ENCODE data around the genes DNAH6 and TRABD2A.

DNA sequence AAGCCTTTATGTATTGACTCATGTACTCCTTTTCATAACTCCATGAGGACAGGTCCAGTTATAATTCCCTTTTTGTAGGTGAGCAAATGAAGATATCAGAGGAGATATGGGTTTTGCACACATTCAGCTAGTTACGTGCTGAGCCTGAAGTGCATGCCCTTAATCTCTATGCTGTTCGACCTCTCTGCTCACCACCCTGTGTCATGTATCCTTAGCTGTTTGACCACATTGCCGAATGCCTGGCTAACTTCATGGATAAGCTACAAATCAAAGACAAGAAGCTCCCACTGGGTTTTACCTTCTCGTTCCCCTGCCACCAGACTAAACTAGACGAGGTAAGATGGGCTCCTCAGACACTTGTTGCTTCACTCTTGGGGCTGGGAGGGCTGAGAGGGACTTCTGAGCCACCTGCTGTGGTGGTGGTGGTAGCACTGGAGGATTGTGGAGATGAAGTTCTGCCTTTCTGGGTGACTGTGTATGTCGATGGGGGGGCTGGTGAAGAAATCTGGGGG lies 38.2 kb downstream of the HK2 start:
- PRO-cap, result no peak
- RAMPAGE, long total RNA, result no peak

DNA sequence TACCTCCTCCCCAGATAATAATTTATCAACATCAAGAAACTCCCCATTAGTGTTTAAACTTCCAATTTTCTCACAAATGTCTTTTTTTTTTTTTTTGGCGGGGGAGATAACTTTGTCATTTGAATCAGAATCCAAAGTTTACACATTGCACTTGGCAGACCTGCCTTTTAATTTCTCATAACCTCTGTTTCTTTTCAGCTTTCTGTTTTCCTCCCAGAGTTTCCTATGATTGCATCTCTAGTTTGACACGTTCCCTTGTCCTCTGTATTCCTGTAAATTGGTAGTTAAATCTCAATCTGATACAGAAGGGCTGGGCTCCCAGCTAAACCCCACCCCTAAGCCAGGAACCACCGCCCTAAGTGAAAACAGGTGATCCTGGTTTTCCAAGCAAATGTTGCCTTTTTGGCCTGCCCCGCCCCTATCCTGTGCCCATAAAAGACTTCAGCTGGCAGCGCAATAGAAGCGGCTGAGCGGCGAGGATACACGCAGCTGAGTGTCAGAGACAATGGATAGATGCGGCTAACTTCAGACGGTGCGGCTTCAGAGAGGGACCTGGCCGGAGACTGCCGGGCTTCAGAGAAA lies 49.9 kb upstream of the POLE4 start:
- PRO-cap, result no peak
- RAMPAGE, long total RNA, result no peak

DNA sequence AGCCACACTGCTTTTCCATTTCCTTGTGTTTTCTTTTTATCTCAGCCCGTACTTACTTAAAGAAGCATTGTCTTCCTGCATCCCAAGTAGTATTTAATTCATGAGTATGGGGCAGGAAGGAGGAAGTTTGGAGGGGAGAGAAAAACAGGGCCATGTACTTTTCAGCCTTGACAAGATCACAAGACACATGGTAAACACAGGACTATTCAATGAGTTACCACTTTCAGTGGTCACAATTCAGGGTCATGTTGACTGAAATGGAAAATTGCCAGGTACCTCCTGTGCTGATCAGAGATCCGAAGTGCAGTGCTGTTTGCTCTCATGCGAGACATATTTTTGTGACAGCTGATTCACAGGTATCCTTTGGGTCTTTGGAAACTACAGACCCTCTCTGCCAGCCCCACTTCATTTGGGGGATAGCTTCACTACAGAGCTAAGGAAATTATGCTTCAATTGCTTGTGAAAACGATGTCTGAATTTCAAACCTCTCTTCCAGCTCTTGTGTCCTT lies 44.3 kb downstream of the EVA1A start:
- PRO-cap, result no peak
- RAMPAGE, long total RNA, result no peak

- PRO-cap, result no peak
- RAMPAGE, long total RNA, result no peak
Observed at GRCh38 chr2:75612923-75613345, 33.6 kb upstream of the MRPL19 start.

DNA sequence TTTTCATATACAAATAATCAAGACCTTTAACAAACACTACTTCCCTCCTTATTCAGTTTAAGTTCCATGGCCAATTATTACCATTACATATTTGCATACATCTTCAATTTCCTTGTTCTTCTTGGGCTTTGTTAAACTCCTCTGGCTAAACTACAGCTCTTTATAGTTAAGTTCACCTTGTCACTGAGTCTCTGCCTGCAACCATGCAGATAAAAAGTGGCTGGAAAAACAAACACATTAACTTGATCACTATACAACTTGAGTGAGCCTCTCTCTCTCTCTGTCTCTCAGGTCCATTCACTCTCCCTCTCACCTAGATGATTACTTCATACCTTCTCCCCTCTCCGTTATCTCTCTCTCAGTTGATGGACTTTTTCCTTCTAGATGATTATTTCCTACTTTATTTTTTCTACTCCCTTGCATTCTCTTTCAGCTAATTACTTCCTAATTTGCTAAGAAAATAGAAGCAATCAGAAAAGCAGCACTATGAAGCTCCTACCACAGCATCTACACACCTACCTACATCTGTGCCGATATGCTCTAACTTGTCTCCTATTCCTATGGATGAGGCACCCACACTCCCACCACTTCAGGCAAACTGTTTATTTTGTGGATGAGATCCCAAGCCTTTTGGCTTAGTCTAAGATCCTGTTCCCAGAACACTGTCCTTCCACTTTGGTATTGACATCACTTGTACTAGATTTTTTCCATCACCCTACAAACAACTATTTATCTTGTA lies 30.2 kb downstream of the GCFC2 start:
- PRO-cap, result no peak
- RAMPAGE, long total RNA, result no peak

GRCh38 chr2:77090510-77091055 lies 431.6 kb downstream of the LRRTM4 start:
- PRO-cap, result no peak
- RAMPAGE, long total RNA, result no peak

- PRO-cap, result no peak
- RAMPAGE, long total RNA, result no peak
Observed at GRCh38 chr2:77592542-77593586, 70.7 kb upstream of the LRRTM4 start.

GRCh38 chr2:78992828-78993176 lies 32.7 kb upstream of the REG3G start:
- PRO-cap, result no peak
- RAMPAGE, long total RNA, result no peak

DNA sequence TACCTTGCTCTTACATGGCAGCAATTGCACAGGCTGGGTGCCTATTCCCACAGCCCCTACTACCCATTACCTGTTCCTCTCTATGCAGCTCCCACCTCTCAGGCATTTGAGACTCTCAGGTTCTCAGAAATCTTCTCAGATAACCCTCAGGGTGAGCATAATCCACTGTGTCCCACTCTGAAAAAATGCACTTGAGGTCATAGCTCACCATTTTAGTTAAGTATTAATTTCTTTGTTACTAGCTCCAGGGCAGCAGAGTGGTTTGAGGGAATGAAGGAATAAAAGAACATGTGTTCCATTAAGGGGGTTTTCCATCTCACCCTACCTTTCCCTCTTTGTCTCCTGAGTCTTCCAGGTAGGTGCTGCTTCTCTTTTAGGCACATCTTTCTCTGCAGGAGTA lies 111.0 kb upstream of the REG3A start:
- PRO-cap, result no peak
- RAMPAGE, long total RNA, result no peak

DNA sequence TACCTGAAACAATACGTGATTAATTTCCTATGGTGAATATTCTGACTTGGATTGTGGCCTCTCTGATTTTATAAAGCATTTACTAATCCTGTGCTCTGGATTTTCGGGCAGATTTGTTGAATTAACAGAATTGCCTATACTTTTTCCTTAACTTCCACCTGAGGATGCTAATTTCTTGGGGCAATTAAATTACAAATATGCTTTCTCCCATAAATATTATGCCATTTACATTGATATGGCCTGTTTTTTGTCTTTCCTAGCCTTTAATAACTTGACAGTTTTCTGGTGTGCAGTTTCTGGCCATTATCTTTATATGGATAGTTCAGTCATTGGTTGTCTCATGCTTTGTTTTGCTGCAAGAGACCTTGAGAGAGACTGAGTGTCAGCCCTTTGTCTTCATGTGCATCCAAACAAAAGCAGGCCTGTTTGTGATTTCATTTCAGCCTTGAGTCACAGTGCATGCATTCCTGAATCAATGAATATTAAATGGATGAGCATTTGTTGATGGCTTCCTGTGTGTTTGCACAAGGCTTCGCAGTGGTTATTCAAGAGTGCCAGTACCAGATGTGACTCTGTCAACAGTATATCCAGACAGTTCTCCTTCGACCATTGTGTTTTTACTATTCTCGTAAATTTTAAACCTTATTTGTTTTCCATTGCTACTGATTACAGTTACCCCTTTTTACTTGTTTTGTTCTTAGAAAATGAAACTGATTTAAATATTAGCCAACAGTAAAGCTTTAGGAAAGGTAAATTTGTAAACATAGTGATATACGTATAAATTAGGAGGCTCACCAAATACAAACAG lies 319.6 kb downstream of the CTNNA2 start:
- PRO-cap, result no peak
- RAMPAGE, long total RNA, result no peak

GRCh38 chr2:81304452-81304788 lies 999.9 kb upstream of the LRRTM1 start:
- PRO-cap, result no peak
- RAMPAGE, long total RNA, result no peak

GRCh38 chr2:81481875-81482468 lies 1177.4 kb upstream of the LRRTM1 start:
- PRO-cap, result no peak
- RAMPAGE, long total RNA, result no peak

GRCh38 chr2:82797156-82797823 lies 1661.8 kb downstream of the SUCLG1 start:
- PRO-cap, result no peak
- RAMPAGE, long total RNA, result no peak

DNA sequence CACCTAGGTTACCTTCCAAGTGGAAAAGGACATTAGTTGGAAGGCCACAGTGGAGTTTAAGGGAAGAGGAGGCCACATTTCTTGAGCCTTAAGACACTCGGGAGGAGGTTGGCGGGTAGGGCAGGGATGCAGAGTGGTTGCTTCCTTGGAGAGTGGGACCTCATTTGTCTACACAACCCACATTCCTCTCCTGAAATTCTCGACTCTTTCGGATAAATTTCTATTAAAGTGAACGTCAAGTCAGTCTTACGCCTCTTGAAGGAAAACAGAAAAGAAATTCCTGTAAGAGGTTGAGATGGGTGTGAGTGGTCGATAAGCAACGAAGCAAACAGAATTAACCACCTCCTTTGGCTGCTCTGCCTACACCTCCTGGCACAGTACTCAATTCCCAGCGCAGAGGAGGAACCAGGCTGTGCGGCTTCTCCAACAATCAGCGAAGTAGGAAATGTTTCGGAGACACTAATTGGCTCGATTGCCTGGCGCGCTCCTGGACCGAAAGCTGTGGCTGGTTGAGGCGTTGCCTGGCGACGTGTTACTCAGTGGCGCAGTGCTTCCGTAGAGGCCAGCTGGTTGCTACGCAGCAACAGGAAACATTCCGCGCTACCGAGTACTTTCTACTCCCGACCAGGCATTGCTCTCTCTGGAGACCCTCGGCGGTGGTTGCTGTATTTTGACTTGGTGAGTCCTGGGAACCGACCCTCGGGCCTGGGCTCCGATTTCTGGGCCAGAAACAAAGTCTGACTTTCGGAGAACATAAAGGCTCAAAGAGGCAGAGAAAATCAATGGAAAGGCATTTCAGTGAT lies at the start of gene DNAH6:
TSS of gene DNAH6 (plus strand) at position 593 of the 803 bp plus-strand sequence.
- PRO-cap, result no peak
- RAMPAGE, long total RNA, result no peak

GRCh38 chr2:84686900-84687359 lies 170.6 kb downstream of the DNAH6 start:
- PRO-cap, result no peak
- RAMPAGE, long total RNA, result no peak

DNA sequence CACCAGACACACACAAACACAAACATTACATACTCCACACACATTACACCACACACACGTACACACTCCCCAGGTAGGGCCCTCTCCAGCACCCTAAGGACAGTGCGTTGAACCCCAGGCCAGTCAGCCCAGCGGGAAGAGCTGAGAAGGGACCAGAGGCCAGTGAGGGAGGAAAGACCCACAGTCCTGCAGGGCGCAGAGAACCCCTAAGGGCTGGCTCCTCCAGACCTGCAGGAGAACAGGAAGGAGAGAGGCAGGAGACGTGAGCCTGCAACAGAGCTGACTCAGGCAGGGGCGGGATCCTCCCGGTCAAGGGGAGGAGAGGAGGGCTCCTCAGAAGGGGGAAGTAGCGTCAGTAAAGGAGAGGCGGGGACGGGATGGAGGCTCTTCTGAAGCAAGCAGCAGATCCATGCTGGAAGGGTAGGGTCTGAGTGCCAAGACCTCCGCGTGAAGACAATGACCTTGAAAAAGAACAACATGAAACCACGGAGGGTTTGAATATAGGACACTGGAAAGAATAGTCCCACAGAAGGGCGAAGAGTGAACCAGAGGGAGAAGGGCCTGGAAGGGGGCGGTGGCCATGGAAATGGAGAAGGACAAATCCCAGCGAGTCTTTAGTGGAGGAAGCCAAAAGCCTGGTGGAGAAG lies 50.8 kb downstream of the TRABD2A start:
- PRO-cap, result no peak
- RAMPAGE, long total RNA, result no peak

DNA sequence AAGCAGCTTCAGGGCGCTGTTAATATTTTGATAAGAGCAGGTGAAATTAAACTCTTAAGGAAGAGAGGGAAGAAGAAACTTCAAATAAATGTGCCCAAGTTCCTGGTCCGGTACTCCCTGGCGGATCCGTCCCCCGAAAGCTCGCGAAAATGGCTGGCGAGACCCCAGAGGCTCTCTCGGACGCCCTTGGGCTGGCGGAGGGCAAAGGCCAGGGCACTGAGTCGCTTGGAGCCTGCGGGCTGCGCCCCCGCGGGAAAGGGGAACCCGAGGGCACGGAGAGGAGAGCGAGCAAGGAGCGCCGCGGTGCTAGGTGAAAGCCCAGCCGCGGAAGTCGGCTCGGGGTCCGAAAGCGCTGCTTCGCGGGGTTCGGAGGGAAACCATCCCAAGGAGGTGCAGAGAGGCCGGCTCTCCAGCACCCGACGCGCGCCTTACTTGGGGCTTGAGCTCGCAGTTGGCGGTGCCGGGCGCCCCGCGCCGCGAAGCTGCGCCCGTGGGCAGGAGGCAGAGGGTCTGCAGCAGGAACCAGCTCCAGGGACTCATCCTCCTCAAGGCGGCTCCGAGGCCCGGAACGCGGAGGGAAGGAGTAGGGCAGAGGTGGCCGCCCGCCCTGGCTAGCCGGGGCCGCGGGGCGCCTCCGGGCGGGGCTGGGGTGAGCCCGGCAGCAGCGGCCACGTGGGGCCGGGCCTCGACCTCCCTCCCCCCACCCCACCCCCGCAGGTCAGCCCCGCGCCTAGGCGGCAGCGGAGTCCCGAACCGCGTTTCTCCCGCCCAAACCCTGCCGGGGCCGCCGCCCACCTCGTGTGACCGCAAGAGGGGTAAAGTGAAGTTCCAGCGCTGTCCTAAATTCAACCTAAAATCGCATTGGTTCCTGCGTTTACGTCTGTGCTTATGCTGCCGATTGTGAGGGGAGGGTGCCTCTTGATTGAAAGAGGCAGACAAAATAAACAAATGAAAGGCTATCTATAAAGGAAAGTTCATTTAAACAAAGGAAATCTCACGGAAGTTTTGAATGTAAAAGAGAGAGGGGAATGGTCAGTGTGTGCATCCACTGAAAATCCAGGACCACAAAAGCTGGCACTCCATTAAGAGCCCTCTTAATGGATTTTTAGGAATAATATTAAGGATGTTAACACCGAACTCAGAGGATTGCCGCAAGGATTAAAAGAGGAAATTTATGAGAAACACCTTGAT lies at the start of gene TRABD2A:
TSS of gene TRABD2A (minus strand) at position 585 of the 1,191 bp plus-strand sequence.
- PRO-cap, result no peak
- RAMPAGE, long total RNA, result no peak

DNA sequence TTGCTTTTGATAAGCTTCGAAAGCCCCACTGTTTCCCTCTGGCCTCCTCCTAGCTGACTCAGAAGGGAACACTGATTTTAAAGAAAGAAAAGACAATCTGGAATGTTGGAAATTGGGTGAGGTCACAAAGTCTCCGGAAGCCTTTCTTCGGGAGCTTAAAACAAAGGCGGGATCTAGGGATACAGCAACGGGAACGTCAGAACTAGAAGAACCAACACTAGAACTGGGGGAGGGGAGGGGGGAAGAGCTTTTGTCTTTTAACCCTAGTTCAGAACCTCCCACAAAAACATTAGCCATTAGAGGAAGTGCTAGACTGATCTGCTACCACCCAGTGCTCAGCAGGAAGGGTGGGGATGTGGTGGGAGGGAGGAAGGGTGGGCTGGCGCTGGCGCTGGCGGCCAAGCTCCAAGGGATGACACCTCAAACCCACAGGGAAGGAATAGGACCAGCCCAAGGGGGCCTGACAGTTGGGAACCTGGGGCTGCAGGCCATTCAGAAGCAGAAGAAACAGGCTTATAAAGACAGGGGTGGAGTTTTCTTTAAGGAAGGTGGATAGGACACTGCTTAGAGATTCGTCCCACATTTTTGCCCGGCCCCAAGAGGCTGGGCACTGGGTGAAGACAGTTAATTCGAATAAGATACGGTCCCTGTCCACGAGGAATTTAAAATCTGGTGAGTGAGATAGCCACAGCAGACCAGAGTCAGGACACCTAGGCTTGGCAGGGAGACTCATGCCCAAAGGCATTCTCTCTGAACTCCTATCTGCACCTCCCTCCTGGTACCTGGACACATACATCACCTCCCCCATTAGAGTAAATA lies 1.7 kb downstream of the TMSB10 start:
- PRO-cap, result no peak
- RAMPAGE, long total RNA, result no peak

DNA sequence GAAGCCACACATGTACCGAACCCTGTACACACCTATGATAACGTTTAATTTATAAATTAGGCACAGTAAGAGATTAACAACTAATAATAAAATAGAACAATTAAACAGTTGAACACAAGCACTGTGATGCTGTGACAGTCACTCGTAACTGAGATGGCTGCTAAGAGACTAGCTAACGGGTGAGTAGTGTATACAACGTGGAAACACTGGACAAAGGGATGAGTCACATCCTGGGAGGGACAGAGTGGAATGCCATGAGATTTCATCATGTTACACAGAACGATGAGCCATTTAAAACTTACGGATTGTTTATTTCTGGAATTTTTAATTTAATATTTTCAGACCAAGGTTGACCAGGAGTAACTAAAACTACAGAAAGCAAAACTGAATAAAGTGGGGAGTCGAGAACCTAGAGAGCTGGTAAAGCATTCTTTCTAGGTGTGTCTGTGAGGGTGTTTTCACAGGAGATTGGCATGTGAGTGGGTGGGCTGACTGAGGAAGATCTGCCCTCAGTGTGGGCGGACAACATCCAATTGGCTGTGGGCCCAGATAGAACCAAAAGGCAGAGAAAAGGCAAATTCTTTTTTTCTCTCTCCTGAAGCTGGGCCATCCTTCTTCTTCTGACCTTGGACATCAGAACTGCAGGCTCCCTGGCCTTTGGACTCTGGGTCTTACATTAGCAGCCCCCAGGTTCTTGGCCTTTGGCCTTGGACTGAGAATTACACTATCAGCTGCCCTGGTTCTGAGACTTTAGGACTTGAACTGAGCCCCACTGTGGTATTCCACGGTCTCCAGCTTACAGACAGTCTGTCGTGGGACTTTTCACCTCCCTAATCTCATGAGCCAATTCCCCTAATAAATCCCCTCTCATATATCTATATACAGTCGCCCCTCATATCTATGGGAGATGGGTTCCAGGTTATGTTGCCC lies 14.6 kb downstream of the TMSB10 start:
- PRO-cap, result no peak
- RAMPAGE, long total RNA, result no peak

- PRO-cap, result no peak
- RAMPAGE, long total RNA, result no peak
Observed at GRCh38 chr2:84989623-84990272, 18.8 kb downstream of the KCMF1 start.

Measured in Karpas-422 (cell line).